Ishikawa (cell line): ENCODE results near the gene IGF2BP3.

GRCh38 chr7:20123965-20124561, 93.1 kb downstream of the MACC1 start:
- RRBS: no CpG with 5 or more reads among the region's 8 CpGs

DNA sequence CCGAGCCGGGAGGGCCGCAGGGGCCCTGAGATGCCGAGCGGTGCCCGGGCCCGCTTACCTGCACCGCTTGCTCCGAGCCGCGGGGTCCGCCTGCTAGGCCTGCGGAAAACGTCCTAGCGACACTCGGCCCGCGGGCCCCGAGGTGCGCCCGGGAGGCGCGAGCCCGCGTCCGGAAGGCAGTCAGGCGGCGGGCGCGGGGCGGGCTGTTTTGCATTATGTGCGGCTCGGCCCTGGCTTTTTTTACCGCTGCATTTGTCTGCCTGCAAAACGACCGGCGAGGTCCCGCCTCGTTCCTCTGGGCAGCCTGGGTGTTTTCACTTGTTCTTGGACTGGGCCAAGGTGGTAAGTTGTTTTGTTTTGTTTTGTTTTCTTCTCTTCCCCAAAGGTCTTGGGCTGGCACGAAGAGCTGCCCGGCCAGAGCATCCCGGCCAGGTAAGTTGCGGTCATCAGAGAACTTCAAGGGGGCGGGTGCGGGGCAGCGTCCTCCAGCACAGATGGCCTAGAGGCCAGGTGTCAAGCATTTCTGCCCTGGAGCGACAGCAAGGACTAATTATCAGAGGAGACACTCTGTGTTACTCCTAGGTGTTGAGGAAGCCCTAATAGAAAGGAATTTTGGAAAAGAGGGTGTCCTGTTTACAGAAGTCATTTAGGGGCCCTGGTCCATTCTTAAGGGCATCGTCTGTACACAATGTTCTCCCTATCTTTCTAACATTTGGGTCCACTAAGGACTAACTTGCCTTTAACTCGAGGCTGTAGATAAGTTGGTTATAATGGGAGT, 1.1 kb downstream of the ITGB8 start:
- RRBS: 2% methylated on average over 31 of the region's 49 CpGs

DNA sequence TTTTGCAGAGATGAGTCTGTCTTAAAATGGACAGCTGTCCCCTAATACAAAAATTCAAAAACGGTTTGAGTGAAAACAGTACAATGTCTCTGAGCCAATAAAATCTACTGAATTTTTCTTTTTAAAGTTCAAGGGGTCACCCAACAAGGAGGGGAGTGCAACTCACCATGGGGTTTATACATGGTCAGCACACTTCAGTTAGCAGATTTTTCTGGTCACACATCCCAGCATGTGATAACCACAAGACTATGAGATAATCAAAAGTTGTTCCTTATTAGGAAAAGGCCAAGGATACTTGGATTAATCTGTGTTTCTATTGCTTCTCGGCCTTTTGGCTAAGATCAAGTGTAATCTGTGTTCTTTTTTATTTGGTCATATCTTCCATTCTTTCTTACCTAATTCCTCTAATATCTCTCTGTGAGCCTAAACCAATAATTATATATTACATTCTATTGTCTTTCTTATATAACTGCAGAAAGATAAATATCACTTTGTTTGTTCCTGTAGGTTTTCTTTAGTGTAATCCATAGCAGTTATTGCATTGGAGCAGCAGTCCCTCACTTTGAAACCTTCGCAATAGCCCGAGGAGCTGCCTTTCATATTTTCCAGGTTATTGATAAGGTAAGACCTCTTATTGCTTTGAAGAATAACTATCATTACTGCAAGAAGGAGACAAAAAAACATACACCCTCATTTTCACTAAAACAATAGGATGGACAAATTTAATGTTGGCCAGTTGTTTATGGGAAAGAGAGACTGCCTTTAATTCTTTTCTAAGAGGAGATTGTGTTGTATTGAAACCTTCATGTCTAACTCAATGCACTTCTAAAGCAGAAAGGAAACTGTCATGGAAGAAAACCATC, 31.8 kb downstream of the ABCB5 start:
- RRBS: no CpG with 5 or more reads among the region's 4 CpGs

DNA sequence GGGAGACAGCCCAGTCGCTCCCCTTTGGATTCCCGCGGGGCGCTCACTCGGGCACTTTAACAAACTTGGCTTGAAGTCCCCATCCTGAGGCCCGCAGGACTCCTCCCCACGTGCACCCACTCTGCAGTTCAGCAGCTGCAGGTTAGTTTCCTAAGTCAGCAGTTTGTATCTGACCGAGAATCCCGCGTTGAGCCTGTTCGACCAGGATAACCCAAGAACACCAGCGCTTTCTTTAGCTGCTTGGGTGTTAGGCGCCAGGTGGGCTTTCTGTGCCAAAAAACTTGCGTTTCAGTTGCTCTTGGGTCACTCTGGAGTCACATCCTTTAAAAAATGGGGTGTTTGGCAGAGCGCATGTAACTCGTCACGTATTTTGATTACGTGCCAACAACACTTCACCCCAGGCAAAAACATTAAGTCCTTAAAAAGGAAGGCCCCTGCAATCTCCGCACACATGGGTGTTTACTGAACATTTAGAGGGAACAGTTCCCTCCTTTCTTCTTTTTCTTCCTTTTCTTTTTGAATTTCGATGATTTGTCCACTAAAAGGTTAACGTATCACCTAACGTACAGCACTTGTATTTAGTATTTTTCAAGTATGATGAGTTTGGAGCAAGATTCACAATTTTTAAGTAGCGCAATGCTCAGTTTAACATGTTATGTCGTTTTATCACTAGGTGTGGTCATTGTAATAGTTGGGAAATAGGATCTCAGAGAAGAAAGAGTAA, 969 bp downstream of the DNAH11 start:
- RRBS: no CpG with 5 or more reads among the region's 24 CpGs

DNA sequence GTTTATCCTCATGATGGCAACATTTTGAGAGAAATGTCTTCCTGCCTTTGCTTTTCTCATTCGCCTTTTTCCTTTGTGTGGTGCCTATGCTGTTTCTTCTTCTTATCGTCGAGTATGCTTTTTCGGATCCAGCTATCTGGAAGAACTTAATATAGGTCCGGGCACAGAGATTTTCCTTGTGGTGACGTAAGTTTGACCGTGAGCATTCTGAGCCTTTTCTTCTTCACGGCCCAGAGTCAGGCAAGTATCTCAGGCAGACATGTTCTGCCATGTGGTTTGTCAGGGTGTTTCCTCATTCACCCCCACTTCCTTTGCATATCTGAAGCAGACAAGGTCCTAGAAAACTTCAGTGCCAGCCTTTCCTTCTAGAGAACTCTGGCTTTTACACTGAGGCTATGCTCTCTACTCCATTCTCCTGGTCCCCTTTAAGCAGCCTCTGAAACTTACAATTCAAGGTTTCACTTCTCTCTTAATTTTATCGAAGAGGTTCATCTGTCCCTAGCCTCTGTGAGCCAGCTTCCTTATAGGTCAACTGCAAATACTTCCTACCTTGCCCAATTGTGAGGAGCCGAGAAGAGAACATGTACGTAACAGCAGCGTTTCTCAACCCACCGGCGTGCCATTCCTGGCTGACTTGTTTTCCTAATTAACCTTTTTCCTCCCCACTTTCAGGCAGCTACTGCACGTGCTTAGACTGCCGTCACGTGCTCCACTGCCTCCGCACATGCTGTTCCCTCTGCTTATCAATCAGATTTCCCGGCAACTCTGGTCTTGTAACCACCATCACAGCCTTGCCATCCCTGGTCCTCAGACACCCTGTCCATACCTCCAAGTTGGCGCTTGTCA, 47.3 kb downstream of the CDCA7L start:
- RRBS: no CpG with 5 or more reads among the region's 20 CpGs

- RRBS: no CpG with 5 or more reads among the region's 8 CpGs
Measured at GRCh38 chr7:22153977-22154789, 202.8 kb downstream of the RAPGEF5 start.

- RRBS: no CpG with 5 or more reads among the region's 29 CpGs
Measured at GRCh38 chr7:22192995-22194205, 163.6 kb downstream of the RAPGEF5 start.

GRCh38 chr7:22301944-22302269, 55.0 kb downstream of the RAPGEF5 start:
- RRBS: no CpG with 5 or more reads among the region's 6 CpGs

DNA sequence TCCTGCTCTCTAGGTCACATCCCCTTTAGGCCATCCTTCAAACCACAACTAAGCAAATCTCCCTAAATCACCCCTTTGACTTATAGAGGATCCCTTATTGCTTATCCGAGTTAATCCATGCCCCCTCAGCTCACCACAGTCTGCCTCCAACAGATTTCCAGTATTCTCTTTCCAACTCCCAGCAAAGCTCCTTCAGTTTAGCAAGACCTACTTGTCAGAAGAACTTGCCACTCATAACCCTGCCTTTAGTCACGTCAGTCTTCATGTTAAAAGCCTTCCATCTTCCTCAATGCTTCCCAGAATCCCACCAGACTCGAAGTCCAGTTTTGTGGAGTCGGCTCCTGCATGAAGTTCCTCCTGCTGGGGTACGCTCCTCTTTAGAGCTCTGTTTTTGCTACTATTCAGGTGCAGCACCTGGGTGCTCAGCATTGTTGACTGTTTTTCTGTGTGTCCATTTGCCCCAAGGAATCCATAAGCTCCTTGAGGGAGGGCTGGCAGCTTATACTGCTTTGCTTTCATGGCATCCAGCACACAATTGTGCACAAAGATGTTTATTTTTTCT, 38.4 kb downstream of the RAPGEF5 start:
- RRBS: no CpG with 5 or more reads among the region's 5 CpGs

- RRBS: no CpG with 5 or more reads among the region's 3 CpGs
Measured at GRCh38 chr7:22669088-22669446, 57.9 kb upstream of the IL6 start.

- RRBS: no CpG with 5 or more reads among the region's 3 CpGs
Measured at GRCh38 chr7:22879527-22879759, 56.8 kb upstream of the TOMM7 start.

- RRBS: no CpG with 5 or more reads among the region's 6 CpGs
Measured at GRCh38 chr7:22980564-22980967, 33.4 kb downstream of the HYCC1 start.

GRCh38 chr7:23035547-23036498, 21.9 kb upstream of the HYCC1 start:
- RRBS: no CpG with 5 or more reads among the region's 37 CpGs

- RRBS: no CpG with 5 or more reads among the region's 16 CpGs
Measured at GRCh38 chr7:23105538-23105714, 159 bp upstream of the KLHL7 start.

GRCh38 chr7:23470139-23471180, at the start of gene IGF2BP3:
IGF2BP3 (minus strand) TSS chr7:23470491.
- RRBS: no CpG with 5 or more reads among the region's 46 CpGs

DNA sequence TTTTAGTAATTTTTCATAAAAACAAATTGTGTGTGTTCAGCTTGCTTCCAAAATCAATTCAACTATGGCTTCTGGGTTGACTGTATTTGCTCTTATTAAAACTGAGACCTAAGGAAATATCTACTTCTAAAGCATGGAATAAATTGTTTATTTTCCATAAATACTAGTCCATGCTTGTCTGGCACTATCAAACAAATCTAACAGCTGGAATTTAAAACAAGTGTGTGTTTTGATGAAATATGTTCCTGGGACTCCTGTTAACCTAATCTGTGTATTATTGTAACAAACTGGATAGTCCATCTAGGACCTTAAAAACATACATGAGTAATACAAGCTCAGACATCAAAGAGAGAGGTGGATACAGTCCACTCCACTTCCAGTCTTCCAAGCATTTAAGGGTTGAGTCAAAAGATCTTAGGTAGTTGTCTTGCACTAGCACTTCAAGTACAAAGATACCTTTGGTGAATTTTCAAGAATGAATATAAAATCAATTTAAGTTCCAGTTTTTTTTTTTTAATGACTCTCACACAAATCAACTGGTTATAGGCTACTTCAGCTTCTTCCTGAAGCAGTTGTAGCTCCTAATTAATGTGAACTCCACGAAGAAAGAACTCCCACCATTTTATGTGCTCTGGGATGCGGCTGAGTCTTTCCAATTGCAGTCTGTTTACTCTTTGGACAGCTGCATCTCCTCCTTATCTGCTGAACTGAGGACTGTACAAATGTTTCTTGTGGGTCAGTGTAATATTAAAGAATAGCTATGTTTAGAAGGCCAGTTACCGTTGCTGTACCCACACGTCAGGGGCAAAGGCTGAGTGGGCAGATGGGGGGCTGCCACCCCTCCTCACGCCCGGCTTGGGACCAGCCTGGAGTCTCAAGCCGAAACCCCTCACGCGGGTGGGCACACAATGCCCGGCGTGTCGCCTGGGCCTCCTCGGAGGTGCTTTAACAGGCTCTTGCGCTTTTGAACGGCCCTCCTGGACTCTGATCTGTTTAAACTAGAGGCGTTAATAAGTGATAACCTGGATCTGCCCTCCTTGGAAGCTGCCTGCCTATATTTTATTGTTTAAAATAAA, 2.8 kb upstream of the IGF2BP3 start:
- RRBS: 67% methylated on average over 5 of the region's 16 CpGs

DNA sequence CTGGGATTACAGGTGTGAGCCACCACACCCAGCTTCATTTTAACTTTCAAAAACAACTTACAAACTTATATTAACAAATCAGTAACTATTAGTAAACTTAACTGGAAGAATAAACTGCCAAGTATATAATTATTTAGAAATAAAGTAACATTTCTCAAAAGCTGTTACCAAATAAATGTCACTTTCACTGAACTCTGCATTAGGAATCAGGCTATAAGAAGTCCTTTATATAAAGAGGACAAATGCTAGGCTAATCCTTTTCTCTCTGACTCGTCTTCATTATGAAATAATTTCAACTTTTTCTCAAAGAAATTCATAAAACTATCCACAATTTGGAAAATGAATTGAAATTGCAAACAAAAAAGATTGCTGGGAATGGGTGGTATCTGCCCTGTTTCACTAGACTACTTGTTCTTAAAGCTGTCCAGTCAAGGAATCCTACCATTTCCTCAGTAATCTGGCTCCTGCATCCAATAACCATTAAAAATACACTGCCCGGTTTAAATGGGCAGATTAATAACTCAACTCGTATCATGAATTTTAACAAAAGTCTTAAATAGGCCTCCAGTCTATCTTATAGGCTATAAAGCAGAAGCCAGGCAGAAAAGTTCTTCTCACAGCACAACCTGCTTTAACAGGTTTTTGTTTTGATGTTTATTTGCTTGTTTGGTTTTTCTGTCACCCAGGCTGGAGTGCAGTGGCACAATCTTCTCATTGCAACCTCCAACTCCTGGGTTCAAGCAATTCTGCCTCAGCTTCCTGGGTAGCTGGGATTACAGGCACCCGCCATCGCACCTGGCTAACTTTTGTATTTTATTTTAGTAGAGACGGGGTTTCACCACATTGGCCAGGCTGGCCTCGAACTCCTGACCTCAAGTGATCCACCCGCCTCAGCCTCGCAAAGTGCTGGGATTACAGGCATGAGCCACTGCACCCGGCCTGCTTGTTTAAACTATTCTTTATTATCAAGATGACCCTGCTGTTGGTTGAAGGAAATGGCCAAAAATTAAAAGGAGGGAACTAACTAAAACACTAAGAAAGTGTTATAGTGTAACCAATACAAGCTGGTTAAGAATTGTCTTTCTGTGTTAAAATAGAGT, 6.5 kb downstream of the TRA2A start:
- RRBS: no CpG with 5 or more reads among the region's 10 CpGs

- RRBS: no CpG with 5 or more reads among the region's 11 CpGs
Measured at GRCh38 chr7:24574433-24574779, 1.2 kb downstream of the PALS2 start.

- RRBS: no CpG with 5 or more reads among the region's 25 CpGs
Measured at GRCh38 chr7:24757723-24758138, 467 bp upstream of the GSDME start.